Renal cortical epithelial cell (primary cell): ENCODE measurements around a stretch of chr2.

GRCh38 chr2:44951748-44951988 is 10.2 kb downstream of the SIX3 start:
- RRBS, result no CpG with 5 or more reads among the region's 5 CpGs

DNA sequence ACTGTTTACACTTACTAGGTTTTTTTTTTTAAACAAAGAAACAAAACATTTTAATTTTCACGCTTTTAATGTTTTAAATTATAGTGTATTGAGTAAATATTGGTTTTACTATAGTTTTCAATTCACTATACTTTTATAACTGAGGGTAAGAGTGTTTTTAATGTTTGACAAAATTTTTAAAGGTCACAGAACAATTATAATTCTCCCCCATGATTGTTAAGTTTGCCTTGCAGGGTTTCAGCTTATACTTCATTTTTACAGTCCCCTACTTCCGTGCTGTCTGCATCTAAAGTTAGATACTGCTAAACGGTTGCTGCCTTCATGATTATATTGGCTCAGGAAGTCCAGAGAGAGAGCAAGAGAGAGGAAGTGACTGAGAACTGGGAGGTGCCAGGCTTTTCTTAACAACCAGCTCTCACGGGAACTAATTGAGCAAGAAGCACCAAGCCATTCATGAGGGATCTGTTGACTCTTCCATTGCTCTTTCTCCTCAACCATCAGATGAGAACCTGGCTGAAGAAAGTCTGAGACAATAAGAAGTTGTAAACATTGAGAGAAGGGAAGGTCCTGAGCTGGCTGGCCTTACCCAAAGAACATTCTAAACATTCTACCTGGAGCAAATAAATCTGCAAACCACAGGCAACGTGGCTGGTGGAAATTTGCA is 125.4 kb upstream of the SIX2 start:
- RRBS, result no CpG with 5 or more reads among the region's 5 CpGs

GRCh38 chr2:45649416-45649822 is 2.1 kb upstream of the PRKCE start:
- RRBS, result no CpG with 5 or more reads among the region's 9 CpGs

DNA sequence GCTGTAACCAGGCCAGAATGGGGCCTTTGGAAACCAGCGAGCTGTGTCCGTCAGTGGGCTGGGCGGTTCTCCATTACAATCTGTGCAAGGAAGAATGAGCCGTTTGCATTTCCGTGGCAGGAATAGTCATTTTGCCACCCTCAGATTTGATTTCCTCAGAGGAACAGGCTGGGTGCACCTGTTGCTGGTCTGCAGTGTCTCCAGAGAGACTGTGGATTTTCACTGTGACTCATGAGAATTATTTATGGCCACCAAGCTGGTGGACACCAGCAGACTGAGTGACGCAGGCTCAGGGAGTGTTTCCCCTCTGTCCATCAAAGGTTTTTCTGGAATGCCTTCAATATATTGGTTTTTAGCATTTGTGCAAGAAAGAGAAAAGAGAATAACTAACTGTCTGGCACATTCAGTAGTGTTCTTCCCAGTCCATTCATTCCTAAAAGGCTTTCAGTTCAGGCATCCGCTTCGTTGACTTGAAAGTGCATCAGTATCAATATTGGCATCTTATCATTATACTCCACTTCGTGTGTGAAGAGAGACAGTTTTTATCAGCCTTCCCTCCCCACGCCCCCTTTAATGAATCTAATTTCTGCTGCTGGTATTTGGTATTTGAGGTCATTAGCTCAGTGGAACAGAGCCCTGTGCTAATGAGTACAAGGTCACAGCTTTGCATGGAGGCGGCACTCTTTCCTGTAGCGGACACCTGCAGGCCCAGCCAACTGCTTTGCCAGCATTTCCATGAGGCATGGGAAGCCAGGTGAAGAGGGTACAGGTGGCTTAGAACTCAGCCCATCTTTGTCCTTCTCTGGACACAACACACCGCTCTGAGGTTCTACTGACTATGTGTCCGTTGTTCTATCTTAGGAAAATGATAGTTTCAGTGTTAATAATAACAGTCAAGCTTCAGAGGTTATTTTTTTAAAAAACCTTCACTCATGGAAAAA is 39.9 kb downstream of the PRKCE start:
- RRBS, result no CpG with 5 or more reads among the region's 14 CpGs

GRCh38 chr2:45729434-45730477 is 78.3 kb downstream of the PRKCE start:
- RRBS, result no CpG with 5 or more reads among the region's 9 CpGs

- RRBS, result no CpG with 5 or more reads among the region's 9 CpGs
Measured at GRCh38 chr2:45783909-45784663, 132.6 kb downstream of the PRKCE start.

DNA sequence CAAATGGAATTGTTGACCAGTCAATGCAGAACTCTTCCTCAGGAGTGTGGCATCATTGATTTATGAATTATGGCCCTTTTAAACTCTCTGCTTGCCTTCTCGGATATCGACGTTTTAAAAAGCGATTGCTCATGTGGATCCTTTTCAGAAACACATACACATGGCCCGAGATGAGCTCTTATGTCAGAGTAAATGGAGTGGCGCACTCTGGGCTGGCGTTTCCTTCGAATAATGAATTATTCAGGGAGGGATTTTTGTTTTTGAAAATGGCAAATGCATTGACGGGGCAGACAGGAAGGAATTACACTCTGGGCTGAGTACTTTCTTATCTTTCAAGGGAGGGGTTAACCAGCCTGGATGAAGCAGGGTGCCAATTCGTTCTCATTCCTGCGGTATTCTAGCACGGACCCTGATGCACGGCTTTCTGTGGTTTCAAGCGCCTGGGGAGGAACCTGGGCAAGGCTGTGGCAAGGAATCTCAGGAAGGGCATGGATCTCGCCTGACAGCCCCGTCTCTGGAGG is 142.7 kb downstream of the PRKCE start:
- RRBS, result no CpG with 5 or more reads among the region's 16 CpGs

DNA sequence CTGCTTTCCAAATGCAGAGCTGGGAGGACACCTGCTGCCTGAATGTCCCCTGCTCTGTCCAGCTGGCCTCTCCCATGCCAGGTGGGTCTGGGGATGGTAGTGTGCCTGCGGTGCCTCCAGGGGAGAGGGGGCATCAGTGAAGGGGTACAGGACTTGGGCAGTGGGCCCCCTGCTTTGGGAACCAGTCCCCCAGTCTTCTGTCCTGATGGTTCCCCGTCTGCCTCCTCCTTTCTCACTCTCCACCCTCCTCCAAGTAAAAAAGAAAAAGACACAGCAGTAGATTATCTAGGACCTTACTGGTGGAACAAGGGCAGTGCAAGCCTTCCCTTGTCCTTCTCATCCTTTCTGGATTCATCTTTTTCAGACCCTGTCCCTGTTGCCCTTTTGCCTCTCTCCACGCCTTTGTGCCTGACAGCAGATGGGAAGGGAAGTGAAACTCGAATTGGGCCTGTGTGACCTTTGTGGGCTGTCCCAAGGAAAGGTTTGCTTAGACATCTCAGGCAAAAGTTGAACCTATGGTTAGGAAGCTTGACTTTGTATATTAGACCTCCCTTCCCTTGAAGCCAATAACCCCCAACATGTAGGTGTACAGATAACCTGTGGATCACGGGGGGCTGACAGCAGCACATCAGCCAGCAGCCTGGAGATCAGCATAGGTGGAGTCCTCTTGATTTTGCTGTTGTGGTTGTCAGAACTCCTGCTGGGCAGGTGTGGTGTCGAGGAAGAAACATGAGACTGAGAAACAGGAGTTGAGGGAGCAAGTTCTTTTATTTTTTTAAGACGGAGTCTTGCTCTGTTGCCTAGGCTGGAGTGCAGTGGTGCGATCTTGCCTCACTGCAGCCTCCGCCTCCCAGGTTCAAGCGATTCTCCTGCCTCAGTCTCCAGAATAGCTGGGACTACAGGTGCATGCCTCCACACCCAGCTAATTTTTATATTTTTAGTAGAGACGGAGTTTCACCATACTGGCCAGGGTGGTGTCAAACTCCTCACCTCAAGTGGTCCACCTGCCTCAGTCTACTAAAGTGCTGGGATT is 185.3 kb downstream of the PRKCE start:
- RRBS, result no CpG with 5 or more reads among the region's 11 CpGs

GRCh38 chr2:45888844-45889639 is 237.6 kb downstream of the PRKCE start:
- RRBS, result no CpG with 5 or more reads among the region's 9 CpGs

- RRBS, result no CpG with 5 or more reads among the region's 5 CpGs
Measured at GRCh38 chr2:45921027-45921523, 269.6 kb downstream of the PRKCE start.

GRCh38 chr2:45938775-45939677 is 287.6 kb downstream of the PRKCE start:
- RRBS, result no CpG with 5 or more reads among the region's 17 CpGs

GRCh38 chr2:46041964-46042764 is 255.0 kb upstream of the EPAS1 start:
- RRBS, result no CpG with 5 or more reads among the region's 6 CpGs

DNA sequence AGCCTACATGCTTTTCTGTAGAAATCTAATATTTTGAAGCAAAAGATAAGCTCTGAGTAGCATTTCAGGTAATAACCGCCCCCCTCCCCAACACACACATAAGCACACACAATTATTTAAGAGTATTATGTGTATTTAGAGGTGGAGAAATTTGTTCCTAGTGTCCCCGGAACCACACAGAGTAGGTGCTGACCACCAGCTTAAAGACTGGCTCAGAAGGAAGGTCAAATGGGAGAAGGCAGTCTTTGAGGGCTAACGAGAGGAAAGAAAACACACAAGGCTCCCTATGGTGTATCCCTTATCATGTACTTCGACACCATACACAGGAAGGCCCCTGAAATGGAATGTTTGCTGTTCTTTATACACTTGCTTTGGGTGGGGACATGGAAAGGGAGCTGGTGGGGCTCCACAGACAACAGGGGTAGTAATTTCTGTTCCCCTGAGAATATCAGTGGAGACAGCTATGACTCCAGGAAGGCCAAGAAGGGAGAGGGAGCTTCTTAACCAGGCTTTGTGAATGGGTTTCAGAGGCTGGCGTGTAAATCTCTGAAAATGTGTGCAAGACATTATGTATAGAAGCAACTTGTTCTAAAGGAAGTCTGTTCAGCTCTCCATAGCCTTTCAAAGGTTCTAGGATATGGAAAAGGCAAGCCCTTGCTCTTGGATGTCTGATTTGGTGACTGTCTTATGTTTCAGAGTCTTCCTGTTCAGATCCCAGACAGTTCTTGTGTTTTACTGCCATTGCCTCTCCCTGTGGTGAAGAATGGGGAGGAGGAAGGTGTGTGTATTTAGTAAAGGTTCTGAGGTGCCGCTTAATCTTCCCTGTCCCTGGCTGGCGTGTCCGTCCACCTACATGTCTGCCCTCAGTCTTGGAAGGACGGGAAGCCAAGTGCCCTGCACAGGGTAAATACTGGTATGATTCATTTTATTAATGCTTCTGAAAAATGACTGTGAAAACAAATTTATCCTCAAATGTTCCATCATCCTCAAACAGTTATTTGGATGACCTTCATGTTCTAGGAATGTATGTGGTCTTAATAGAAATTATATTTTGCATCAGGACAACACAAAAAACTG is 6.2 kb downstream of the EPAS1 start:
- RRBS, result no CpG with 5 or more reads among the region's 9 CpGs

GRCh38 chr2:46311123-46311673 is 14.0 kb downstream of the EPAS1 start:
- RRBS, result no CpG with 5 or more reads among the region's 7 CpGs

- RRBS, result no CpG with 5 or more reads among the region's 9 CpGs
Measured at GRCh38 chr2:46334670-46335557, 37.7 kb downstream of the EPAS1 start.

DNA sequence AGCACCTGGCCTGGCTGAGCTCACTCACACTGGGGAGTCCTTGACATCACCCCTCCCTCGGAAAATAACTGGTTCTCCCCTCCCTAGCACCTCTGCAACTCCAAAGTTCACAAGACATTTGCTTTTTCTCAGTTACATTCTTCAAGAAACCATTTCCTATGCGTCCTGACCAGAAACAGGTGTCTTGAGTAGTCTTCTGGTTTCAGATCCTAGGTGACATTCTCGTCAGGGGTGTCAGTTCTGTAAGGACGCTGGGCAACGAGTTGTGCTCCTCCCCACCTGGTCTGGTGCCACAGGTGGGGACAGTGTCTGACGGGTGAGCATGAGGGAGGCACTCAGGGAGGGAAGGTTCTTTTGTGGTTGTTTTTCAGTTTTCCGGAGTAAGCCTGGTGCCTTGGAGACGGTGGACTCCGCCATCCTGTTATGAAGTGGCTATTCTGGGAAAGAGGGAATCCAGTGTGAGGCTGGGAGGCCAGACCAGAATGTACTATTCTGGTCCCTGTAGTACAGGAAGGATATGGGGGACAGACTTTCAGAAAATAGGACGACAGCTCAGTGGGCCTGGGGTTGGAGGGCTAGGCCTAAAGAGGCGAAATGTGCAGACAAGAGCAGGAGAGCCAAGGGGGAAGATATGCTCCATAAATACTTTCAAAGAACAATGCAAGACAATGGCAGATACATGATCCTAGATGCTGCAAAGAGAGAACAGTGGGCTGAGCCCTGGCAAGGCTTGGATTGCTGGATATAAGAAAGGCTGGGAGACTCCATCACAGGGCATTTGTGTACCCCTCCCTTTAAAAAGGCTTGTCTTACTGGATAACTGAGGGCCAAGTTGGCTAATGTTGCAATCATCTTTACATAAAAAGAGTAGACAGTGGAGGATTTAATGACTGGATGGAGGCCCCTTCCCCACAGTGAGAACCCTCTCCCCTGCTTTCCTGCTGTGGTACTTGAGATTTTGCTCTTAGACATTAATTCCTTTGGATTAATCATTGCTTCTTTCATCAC is 50.7 kb downstream of the EPAS1 start:
- RRBS, result no CpG with 5 or more reads among the region's 11 CpGs

DNA sequence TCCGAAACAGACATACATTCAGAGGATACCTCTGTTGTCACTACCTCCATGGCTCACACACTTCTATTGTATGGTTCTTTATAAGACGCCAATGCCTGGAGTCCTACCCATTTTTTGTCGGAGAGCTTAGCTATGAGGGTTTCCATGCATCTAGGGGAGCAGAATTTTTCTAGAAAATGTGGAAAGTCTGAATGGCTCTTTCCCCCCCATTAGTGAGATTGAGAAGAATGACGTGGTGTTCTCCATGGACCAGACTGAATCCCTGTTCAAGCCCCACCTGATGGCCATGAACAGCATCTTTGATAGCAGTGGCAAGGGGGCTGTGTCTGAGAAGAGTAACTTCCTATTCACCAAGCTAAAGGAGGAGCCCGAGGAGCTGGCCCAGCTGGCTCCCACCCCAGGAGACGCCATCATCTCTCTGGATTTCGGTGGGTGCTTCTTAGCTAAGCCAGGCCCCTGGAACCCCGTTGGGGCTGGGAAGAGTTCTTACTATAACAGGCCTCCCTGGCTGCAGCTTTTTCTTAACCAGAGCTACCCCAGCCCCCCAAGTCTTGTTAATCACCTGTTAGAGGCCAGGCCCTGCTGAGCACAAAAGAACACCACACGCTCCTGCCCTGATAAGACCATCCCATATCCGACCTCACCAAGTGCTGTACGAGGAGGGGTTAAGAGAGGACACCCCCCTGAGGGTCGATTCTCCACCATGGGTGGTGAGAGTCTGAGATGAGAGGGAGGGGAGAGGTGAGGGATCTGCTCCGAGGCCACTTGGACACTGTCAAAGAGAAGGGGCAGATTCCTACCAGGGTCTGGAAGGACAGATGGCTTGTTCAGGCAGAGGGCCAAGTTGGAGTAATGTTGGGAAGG is 79.4 kb downstream of the EPAS1 start:
- RRBS, result no CpG with 5 or more reads among the region's 13 CpGs

DNA sequence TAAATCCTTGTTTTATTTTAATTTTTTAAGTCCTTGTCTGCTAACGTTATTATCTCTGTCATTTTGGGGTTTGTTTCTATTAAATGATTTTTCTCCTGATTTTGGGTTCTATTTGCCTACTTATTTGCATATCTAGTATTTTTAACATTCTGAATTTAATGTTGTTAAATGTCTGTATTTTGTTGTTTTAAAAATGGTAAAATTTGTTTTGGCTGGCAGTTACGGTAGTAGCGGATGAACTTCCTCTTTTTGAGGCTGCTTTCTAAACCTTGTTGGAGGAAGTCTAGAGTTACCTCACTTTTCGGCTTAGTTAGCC is 7.9 kb upstream of the RHOQ start:
- RRBS, result no CpG with 5 or more reads among the region's 4 CpGs

GRCh38 chr2:46556554-46556866 is 14.1 kb upstream of the ATP6V1E2 start:
- RRBS, result no CpG with 5 or more reads among the region's 5 CpGs